ENCODE measurements around a stretch of chr7.

DNA sequence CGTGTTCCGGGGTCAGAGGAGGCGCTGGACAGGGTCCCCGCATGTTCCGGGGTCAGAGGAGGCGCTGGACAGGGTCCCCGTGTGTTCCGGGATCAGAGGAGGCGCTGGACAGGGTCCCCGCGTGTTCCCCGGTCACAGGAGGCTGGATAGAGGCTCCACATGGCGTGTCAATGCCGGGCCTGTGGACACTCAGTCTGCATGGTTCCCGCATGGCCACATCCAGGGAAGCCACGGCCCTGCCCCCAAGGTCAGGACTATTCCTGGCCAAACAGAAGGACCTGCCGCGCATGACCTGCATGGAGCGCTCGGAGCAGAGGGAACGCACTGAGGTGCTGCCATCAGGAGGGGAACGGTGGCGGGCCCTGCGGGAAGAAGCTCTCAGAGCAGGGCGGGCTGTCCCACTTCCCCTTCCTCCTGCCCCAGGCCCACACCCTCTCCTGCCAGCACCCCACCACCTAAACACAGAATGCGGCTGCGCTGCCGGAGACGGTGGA lies 117.2 kb downstream of the MAD1L1 start:
- RRBS, result 93% methylated on average over 6 of the region's 29 CpGs

DNA sequence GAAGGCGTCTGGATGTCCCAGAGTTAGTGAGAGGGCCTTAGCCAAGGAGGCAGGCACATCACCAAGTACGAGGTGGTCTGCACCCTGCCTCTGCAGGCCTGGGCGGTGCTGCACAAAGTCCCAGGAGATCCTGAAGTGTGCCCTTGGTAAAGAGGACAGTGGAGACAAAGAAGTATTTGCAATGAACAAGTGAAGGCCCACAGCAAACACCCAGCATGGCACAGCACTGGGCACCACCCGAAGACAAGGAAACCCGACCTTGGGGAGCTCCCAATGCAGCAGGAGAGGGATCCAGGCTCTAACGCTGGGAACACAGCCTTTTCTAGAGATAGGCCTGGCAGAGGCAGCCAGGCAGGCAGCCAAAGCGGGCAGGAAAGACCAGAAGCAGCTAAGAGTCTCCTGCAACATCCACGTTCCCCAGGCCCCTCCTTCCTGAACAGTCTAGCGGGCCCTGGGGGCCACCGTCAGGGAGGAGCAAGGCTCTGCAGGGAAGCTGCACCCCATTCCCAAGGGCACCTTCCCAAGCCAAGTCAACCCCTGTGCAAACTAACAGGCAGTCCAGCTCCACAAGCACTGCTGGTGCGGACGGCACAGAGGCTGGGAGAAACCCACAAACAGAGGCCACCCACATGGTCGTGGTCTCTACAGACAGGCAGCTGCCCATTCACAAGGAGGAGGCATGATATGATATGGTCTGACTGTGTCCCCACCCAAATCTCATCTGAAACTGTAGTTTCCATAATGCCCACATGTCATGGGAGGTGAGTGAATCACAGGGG lies 115.8 kb downstream of the MAD1L1 start:
- RRBS, result no CpG with 5 or more reads among the region's 13 CpGs

DNA sequence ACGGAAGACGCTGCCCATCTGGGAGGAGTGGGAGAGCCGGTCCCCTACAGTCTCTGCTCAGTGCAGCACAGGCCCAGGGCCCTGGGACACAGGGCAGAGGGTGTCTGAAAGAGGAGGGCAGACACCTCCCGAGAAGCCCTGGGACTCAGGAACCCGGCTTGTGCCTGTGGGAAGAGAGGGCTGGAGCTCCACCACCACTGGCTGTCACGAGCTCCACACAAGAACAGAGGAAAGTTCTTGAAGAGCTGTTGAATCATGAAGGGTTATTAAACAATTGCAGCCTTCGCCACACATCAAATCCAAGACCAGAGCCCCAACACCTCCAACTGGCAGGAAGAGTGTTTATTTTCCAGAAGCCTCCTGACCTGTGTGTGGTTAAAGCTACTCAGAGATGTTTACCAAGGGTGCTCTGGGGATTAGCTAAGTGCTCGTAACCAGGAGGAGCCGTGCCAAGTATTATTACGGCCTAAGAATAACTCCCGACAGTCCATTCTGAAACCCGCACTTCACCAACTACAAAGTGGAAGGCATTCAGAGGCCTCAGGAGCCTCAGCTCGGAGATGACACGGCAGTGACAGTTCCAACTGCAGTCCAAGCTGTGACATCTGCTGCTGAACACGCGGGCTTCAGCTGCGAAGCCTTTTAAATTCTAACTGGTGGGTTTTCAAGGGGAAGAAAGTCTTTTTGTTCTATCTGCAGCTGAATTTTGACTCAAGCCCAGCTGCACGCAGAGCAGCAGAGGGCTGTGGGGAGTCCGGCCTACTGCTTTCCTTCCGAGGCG lies 75.1 kb downstream of the MAD1L1 start:
- RRBS, result 90% methylated on average over 3 of the region's 21 CpGs

DNA sequence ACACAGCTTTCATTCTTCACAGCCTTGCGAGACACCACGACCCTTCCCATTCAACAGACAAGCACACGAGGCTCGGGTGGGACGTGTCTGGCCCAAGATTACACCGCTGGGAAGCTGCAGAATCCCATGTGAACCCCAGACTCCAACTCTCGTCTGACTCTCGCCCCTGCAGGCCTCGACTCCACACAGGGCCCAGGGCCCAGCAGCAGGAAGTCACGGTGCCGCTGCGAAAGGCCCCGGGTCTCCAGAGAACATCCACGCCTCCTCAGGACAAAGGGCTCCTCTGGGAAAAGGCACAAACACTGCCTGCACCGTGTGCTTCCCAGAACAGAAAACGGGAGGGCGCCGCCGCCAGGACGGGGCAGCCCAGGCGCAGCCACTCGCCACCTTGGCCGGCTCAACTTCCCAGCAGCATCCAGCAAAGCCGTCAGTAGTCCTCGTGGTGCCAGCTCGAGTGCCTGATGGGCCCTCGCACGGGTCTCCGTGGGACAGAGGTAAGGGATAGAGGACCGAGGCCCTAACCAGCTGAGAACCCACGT lies 60.5 kb downstream of the MAD1L1 start:
- RRBS, result no CpG with 5 or more reads among the region's 31 CpGs

DNA sequence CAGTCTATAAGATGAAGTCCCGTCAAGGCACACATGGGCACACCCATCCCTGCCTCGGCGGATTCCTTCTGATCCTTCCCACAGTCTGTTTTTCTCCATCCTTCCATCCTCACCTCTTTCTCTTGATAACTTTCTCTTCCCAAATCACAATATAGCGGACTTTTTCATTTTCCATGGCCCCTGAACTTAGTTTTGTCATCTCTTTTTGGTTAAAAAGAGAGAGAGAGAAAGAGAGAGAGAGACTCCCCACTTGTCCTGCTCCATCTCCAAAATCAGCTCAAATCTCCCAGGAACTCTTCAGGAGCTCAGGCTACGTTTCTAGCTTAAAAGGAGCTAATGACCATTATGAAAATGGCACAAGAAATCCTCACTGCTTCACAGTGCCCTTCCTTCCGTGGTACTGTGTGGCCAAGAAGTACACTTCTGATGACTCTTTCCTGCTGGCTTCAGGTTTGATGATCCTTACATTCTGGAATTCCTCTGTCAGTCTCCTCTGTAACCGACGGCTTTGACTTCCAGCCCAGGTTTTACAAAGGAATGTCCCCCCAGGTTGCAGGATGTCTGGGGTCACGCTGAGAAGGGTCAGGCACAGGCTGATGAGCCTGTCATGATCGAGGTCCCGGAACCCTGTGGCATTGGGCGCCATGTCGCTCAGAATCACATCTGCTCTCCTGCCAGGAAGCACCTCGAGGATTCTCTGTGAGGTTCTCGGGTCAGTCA lies 2.2 kb upstream of the MAD1L1 start:
- RRBS, result no CpG with 5 or more reads among the region's 15 CpGs

DNA sequence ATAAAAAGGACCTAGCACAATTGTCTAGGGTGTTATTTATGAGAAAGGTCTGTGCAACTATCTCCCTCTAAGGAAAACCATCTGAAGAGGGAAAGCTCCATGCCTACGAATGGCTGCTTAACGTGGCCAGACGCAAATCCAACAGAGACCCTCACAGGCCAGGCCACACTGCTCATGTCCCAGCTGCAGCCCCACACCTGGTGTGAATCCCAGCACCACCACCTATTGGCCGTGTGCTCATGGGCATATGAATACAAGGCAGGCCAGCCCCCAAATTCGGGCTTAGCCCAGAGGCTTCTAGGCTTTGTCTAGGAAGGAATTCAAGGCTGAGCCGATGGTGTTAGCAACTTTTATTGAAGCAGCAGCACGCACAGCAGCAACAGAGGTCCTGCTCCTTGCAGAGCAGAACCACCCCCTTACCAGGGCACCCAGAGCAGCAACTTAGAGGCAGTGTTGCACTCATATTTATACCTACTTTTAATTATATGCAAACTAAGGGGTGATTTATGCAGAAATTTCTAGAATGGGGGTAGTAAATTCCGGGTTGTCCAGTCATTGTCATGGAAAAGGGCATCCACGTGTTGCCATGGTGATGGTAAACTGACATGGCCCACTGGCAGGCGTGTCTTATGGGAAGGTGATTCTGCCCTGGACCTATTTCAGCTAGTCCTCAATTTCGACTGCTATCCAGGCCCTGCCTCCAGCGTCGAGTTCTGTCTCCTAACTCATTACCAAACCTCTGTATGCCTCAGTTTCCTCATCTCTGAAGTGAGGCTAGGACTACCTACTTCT lies 13.0 kb downstream of the SNX8 start:
- RRBS, result no CpG with 5 or more reads among the region's 13 CpGs

DNA sequence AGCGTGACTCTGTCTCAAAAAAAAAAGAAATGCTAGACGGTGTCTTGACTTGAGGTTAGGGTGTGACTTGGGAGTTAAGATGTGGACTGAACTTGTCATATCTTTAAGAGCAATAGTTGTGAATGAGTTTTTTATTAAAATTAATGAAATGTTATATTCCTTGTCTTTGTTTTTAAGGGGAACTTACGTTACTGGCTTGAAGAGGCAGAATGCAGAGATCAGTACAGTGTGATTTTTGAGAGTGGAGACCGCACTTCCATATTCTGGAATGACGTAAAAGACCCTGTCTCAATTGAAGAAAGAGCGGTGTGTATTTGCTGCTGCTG lies 8.8 kb downstream of the EIF3B start:
- RRBS, result no CpG with 5 or more reads among the region's 6 CpGs

GRCh38 chr7:2374998-2375615 lies 20.5 kb downstream of the EIF3B start:
- RRBS, result no CpG with 5 or more reads among the region's 20 CpGs

DNA sequence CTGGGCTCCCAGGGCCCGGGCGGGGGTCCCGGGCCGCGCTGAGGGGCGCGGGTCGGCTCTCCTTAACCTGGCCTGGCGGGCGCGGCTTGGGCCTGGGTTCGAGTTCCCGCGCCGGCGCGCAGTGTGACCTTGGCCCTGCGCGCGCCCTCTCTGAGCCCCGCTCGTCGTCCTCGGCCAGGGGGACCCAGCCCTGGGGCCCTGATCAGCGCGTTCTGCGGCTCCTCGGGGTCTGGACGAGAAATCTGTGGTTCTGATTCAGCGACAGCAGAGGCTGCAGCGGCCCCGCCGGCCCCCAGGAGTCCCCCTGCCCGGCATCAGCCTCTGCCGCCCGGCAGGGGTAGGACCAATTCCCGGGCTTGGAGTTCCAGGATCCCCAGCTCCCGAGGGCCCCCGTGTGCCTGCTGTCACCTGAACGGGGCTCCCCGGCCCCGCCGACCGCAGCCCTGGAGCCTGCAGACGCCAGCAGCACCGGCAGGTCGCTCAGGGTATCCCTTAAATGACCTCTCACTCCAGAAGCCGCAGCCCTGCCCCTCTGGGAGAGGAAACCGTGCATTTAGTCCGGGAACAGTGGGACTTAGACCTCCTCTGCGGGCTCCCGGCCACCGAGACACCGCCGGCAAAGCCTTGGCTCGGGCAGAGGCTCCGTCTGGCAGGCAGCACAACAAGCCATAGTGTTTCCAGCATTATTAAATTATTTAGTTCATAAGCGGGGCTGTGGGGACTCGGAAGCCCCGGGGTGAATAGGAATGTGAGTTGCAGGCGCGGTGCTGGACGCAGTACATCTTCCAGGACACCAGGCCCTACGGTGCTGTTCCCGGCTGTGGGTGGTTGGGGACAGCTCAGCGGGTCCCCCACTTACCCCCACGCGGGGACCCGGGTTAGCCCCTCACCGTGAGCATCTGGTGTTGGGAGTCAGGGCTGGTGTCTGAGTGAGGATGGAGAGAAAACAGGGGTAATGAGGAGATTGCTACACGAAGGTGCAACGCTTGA lies 616 bp downstream of the CHST12 start:
- RRBS, result 3% methylated on average over 40 of the region's 72 CpGs

DNA sequence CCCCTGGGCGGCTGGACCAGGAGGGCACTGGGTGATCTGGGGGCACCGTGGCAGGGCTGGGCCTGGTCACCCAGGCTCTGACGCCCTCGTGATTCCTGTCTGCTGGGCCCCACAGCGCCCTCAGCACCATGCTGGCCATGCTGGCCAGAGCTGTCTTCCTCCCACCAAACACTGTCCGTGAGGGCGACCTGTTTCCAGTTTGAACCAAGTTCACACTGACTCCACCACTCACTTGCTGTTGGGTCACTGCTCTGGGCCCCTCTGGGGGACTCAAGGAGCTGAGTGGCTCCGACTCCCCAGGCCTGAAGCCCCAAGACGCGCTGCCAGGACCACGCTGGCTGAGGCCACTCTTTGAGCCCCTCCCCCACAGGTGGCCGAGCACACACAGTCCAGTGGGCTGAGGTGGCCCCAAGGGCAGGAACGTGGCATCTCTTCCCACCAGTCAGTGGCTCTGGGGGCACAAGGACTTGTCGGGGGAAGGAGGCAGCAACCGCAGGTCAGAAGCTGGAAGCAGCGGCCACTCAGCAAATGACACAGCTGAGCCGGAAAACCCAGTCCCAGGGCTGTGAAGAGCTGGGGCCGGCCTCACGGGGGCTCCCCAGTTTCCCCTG lies 24.2 kb downstream of the GRIFIN start:
- RRBS, result 4% methylated on average over 1 of the region's 19 CpGs

GRCh38 chr7:2477585-2478257 lies 1.5 kb upstream of the GRIFIN start:
- RRBS, result no CpG with 5 or more reads among the region's 24 CpGs

DNA sequence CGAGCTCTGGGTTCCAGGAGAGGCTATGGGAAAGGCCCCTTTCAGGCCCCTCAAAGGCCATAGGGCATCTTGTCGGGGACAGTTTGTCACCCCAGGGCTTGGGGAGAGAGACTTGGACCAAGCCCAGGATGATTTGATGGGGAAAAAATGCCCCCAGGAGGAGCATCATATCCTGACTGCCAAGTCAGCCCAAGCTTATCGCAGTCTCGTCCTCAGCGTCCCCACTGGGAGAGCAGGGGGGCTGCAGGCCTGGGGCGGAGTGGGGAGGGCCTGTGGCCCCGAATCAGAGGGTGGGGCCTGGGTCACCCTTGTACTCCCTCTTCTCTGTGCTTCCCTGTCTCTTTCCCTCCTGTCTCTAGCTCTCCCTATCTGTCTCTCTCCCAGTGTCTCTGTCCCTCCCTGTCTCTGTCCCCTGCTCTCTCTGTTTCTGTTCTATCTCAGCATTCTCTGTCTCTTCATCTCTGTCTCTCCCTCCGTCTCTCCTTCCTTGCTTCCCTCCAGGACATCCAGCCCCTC lies 17.1 kb upstream of the GRIFIN start:
- RRBS, result no CpG with 5 or more reads among the region's 8 CpGs

- RRBS, result 52% methylated on average over 4 of the region's 19 CpGs
Observed at GRCh38 chr7:2510772-2511186, 8.8 kb upstream of the LFNG start.

DNA sequence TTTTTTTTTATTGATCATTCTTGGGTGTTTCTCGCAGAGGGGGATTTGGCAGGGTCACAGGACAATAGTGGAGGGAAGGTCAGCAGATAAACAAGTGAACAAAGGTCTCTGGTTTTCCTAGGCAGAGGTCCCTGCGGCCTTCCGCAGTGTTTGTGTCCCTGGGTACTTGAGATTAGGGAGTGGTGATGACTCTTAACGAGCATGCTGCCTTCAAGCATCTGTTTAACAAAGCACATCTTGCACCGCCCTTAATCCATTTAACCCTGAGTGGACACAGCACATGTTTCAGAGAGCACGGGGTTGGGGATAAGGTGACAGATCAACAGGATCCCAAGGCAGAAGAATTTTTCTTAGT lies 13.9 kb downstream of the LFNG start:
- RRBS, result no CpG with 5 or more reads among the region's 6 CpGs

- RRBS, result no CpG with 5 or more reads among the region's 50 CpGs
Observed at GRCh38 chr7:2538562-2539541, 16.5 kb downstream of the BRAT1 start.

GRCh38 chr7:2589729-2590250 lies 31.0 kb downstream of the IQCE start:
- RRBS, result no CpG with 5 or more reads among the region's 18 CpGs

DNA sequence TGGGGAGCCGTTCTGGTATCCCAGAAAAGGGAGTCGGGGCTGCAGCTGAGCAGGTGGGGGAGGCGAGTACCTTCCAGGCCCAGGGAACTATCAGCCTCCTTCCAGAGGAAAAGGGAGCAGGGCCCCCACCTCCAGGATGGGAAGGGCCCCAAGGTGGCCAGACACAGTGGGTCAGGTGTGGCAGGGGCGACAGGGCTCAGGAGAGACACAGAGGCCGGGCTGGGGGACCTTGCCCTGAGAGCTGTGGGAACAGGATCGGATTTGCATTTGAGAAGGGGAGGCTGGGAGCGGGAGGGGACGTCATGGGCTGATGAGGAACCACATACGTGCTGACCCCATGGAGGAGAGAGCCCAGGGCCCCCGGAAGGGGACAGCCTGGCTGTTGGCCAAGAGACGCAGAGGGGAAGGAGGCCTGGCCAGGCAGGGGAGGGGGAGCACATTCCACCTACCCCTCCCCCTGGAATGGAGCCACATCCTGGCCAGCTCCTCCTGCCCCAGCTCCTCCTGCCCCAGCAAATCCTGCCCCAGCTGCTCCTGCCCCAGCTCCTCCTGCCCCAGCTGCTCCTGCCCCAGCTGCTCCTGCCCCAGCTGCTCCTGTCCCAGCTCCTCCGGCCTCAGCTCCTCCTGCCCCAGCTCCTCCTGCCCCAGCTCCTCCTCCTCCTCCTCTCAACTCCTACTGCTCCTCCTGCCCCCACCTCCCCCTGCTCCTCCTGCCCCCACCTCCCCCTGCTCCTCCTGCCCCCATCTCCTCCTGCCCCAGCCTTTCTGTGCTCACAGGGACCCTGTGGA lies 9.6 kb upstream of the TTYH3 start:
- RRBS, result no CpG with 5 or more reads among the region's 12 CpGs

DNA sequence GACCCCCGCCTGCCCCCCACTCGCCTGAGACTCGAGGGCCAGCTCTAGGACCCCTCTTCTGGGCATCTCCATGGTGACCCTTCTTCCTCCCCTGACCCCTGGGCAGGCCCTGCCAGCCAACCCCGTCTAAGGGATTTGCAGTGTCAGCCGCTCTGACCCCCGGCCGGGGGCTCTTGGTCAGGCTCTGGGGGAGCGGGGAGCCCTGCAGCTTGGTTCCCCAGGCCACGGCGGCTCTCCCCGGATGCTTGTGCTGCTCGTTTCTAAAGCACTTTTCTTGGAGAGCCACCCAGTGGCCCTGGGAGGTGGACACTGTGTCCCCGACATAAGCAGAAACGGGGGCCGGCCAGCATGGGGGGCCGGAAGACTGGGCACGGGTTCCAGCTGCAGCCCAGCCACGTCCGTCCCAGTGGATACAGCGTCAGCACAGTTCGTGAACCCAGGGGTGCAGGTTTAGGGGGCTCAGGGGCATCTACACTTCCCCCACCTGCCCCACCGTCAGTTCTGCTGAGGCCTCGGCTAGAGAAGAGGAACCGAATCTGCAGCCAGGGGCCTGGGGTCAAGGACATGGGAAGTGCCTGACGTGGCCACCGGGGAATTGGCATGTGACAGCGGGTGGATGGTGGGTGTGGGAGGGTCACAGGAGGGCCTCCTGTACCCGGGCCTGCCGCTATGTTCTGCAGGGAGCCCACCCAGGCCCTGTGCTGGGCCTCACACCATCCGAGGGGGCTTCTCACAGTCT lies 5.5 kb downstream of the TTYH3 start:
- RRBS, result 60% methylated on average over 9 of the region's 30 CpGs

DNA sequence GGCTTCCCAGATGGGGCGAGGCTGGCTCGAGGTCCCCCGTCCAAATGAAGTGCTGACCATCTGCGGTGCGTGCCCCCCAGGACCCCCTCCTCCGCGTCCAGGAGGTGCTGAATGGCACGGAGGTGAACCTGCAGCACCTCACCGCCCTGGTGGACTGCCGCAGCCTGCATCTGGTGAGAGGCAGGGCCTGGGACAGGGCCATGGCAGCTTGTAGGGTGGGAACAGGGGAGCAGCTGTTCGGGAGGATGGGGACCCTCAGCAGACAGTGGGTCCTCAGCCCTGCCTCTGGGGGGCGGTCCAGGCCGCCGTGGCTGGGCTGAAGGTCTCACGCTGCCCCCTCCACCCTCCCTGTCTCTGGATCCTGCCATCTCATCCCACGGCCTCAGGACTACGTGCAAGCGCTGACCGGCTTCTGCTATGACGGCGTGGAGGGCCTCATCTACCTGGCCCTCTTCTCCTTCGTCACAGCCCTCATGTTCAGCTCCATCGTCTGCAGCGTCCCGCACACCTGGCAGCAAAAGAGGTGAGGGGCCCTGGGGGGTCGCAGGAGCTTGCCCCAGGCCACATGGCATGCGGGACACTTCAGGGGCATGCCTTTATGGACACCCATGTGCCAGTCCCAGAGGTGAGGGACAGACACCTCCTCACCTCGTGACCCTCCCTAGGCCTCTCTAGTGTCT lies 24.4 kb downstream of the TTYH3 start:
- RRBS, result no CpG with 5 or more reads among the region's 28 CpGs

- RRBS, result no CpG with 5 or more reads among the region's 8 CpGs
Observed at GRCh38 chr7:2657306-2658000, 25.7 kb downstream of the TTYH3 start.

All from zone of skin (tissue), 1 donor.